OCI-LY7 (cell line): Measurements from ENCODE around the genes GPR87 and IGSF10.

GRCh38 chr3:150410527-150411104, 2.5 kb downstream of the TSC22D2 start:
- PRO-cap: no peak
- RAMPAGE, long total RNA: no peak

DNA sequence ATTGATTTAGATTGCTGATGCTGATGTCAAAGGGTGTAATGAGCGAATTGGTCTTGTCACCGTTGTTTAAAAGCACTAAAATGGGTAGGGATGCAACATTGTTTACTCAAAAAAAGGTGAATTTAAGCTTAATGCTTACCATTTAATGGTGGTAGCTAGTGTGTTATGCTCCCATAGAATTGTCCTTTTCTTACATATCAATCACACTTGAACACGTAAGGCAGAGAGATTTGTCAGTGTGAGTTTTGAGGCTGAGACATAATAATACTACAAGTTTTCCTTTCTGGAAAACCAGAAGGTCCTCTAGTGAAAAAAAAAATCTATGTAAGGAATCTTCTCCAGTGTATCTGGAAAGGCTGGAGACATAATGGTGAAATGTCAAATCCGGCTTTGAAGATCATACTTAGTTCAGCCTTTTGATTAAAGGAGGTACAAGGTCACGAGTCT, 3.4 kb downstream of the TSC22D2 start:
- PRO-cap: no peak
- RAMPAGE, long total RNA: no peak

DNA sequence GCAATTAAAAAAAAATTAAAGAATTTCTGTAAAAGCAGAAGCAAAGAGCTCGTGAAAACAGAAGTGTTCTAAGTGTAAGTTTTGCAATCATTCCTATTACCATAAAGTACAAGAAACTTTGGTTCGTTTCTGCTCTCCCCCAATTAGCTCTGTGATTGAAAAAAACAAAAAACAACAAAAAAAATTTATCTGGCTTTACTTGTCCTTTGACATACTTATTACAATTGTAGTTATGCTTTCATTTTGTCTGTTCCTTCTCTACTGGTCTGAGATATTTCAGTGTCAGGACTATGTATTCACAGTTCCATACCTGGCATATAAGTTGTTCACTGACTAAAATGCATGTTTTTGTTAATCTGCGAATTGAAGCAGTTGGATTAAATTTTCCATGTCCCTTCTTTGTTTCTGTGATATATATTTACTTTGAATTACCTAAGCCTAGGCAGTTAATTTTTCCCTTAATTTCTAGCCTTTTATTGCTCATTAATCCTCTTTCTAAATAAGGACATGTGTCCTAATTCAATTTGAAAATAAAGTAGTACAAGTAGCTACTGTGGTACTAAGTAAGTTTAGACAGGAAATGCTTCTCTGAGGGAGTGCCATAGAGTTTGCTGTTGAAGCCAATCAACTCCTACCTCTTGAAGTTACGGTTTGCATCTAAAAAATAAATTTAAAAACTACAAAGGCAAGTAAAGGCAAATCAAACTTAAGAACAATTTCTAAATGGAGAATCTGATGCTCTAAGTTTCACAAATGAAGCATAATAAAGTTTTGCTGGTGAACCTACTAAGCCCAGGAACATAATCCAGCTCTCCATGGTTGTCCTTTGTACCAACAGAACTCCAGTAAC, 5.0 kb downstream of the SERP1 start:
- PRO-cap: no peak
- RAMPAGE, long total RNA: no peak

GRCh38 chr3:150542355-150542869, 3.9 kb downstream of the SERP1 start:
- PRO-cap: no peak
- RAMPAGE, long total RNA: no peak

- PRO-cap: no peak
- RAMPAGE, long total RNA: no peak
Measured at GRCh38 chr3:150547363-150547633, 711 bp downstream of the EIF2A start.

DNA sequence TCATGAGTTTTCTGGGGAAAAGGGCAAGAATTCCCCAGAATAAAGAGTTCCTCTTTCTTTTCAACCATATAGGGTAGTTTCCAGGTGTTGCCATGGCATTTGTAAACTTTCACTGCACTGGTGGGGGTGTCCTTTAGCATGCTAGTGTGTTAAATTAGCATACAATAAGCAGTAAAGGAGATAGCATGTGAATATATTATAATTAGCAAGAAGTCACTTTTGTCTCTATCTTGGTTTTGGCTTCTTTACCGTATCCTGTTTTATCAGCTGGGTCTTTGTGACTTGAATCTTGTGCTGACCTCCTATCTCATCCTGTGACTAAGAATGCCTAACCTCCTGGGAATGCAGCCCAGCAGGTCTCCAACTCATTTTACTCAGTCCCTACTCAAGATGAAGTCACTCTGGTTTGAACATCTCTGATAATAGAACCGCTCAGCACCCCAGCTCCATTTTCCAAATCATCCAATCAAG, 3.4 kb upstream of the SELENOT start:
- PRO-cap: no peak
- RAMPAGE, long total RNA: no peak

- PRO-cap: no peak
- RAMPAGE, long total RNA: no peak
Measured at GRCh38 chr3:150729142-150729615, 25.5 kb upstream of the ERICH6 start.

DNA sequence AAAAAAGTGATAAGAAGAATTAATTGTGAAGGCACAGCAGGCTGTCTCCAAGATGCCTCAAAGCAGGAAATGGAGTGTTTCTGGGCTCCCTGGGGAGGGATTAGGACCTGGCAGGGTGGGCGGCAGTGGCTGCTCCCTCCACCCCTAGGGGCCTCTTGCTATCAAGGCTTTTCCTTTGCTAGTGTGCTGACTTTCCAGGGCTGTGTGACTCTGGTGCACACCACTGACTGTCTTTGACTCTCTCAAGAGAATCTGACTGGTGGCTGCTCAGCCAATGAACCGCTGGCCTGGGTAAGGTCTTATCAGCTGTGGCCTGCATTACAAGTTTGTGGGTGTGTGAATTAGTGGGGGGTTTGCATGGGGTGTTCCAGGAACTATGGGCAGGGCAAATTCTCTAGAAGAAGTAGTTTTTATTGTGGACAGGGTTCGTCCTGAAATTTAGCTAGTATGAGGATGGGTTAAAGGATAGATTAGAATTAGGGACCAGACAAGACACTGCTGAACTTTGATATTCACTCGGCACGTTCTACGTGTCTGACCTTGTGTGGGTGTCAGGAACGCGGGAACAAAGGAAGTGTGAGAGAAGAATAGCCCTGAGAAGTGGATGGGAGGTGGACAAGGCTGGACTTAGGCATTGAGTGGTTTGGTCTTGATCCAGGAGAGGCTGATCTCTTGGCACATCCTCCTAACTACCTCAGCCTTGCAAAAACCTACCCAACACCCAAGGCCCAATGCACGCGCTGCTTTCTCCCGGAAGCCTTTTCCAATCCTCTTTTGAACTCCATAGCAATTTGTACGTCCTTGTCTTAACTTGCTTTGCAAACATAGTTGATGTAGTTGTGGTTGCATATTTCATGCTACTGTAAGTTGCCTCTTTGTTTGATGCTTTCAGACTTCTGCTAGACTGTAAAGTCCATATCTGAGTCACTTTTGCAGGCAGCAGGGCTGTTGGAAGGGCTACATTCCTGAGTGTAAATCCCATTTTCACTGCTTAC, 29.3 kb downstream of the SIAH2 start:
- PRO-cap: no peak
- RAMPAGE, long total RNA: no peak

- PRO-cap: no peak
- RAMPAGE, long total RNA: no peak
Measured at GRCh38 chr3:150740703-150741358, 22.1 kb downstream of the SIAH2 start.

DNA sequence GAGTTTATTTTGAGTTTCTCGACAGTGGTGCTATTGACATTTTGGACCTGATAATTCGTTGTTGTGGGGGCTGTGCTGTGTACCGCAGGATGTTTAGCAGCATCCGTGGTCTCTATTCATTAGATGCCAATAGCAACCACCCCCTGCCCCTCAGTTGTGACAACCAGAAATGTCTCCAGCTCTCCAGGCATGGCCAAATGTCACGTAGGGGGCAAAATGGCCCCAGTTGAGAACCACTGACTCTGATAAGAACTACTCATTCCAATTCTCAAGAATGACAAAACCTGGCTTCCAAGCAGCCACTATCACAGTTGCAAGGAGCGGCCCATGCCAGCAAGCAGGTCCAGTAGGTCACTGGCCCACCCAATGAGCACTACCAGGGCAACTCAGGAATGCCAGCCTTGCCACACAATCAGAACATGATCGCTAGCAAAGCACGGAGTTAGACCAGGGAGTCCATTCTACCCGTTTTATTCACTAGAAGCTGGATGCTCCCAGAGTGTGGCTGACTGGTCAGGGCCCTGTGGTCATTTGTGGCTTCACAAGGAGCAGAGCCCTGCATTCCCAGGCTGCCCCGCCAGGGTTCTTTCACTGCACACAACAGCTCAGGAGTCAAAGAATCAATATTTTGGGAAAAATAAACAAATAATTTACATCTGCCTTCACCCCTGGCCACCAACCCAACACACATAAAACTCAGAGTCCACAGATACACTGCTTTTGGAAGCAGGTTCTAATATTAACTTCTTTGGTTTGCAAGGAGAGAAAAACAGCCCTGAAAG, 16.3 kb downstream of the SIAH2 start:
- PRO-cap: no peak
- RAMPAGE, long total RNA: no peak

DNA sequence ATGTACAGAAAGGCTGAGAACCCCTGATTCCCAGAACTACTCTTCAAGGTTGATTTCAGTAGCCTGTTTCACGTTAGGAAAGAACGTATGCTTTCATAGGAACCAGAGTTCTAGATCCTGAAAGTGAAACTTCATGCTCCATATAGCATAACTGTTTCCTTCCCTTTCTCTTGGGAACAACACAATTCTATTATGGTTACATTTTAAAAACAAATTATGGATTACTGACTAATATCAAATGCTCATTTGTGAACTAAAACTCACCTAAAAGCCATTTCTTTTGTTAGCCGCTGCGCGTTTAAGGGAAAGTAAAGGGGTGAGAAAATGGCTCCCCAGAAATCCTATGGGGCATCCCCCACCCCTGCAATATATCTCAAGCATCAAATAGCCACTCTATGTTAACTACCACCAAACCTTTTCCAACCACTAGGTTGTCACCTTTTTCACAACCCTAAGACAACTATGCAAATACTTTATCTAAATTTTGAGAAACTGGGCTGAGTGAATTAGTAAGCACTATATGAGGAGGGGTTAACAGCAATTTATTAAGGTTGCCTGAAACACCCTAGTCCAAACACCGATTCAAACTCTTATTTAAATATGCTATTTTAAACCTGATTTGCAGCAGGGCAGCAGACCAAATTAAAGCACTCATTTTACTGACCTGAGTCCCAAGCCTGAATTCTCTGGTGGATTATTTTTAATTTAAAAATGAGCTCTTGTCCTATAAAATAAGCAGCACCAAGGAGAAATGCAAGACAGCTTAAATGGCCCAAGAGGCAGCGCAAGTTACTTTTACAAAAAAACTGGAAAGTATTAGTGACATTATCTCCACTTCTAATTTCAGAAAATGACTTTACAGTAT, 2.3 kb downstream of the SIAH2 start:
- PRO-cap: no peak
- RAMPAGE, long total RNA: no peak

- PRO-cap: unidirectional peak, minus-strand start at chr3:150766492
- RAMPAGE, long total RNA: no peak
Measured at GRCh38 chr3:150765526-150766793, 3.0 kb upstream of the SIAH2 start.

DNA sequence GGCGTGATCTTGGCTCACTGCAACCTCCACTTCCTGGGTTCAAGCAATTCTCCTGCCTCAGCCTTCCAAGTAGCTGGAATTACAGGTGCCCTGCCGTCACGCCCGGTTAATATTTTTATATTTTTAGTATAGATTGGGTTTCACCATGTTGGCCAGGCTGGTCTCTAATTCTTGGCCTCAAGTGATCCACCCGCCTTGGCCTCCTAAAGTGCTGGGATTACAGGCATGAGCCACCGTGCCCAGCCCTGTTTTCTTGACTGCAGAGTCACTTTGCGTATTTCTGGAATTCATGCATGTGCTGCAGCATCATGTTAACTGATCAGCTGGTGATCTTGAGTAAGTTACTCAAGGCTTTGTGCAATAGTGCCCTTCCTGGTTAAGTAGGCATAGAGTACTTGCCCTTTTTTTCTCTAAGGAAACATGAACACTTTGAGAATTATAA, 33.8 kb downstream of the GPR171 start:
- PRO-cap: no peak
- RAMPAGE, long total RNA: no peak

GRCh38 chr3:151187809-151188358, 15.1 kb downstream of the GPR171 start:
- PRO-cap: no peak
- RAMPAGE, long total RNA: no peak

DNA sequence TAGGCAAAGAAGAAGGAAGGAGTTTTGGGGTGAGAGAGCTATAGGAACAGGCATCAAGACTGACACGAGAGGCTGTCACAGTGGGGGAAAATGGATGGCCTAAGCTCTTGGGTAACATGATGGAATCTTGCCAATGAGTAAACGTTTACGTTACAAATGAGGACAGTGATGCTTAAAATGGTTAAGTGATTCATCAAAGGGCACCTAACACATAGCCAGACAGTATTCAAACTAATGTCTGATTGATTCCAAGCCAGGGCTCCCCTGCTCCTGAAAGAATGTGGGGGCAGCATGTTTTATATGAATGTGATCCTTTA, 23.2 kb upstream of the GPR171 start:
- PRO-cap: no peak
- RAMPAGE, long total RNA: no peak

- PRO-cap: no peak
- RAMPAGE, long total RNA: no peak
Measured at GRCh38 chr3:151316450-151317122, at the start of gene GPR87. Gene GPR87 (minus strand): TSS chr3:151316820.

DNA sequence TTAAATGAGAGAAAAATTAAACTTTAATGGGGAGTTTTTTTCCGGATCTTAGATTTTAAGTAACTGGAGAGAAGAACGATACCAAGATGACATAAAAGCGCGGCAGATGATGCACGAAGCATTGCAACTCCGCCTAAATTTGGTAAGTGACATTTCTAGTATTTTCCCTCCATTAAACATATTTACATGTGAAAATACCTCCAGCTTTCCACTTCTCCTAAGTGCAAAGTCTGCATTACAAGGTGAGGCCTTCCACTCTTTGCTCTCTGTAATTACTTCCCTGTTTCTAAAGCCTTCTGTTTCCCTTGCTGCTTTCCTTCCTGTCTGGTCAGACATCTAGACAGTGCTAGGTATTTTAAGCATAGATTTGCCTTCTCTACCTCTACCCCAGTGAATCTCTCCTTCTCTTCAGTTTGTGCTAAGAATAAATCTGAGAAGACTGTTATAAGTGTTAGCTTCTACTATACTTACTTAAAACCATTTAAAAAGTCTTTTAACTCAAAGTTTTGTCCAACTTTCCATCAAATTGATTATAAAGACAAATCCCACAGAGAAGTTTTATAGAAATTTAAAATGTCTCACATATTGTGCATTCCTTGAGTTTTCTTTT, 1.8 kb downstream of the P2RY12 start:
- PRO-cap: no peak
- RAMPAGE, long total RNA: no peak

GRCh38 chr3:151460173-151461434, at the start of gene IGSF10:
Gene IGSF10 (minus strand): TSS chr3:151461061.
- PRO-cap: no peak
- RAMPAGE, long total RNA: no peak

DNA sequence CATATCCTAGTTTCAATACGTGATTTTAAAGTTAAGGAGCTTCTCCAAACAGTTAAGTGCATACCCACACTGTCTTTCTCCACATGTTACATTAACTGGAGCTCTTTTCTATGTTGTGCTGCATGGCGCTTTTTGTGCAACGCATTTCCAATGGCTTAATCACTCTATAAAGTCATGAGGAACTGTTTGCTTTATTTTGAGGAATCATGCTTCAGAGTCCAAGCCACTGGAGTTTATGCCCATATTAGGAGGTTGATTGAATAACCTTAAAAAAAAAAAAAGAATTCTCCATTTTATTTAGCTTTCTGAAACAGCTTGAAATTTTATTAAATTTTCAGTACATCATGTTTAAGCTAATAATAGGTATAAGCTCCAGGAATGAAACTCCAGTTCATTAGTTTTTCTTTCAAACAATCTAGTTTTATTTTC, 109.4 kb upstream of the MBNL1 start:
- PRO-cap: no peak
- RAMPAGE, long total RNA: no peak

DNA sequence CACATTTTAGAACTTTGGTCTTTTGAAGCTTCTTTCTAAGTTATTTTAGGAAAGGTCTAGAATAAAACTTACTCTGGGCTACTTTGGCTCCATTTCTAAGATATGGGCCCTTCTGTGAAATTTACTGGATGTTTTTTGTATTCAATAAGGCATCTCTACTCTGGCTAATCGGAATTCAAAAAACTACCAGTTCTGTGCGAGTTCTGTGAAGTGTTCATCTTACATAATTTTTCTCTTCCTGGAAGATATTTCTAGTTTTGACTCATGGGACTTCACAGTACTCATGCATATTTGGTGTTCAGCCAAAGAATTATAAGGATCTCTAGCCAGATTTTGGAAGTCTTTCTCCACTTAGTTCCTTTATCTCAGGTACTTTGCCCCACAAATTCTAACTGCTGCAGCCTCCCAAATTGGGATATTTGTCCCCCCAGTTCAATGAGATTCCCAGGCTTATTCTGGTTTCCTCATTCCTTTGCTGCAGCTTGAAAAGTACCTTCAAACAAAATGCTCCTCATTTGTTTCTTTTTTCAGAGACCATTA, 46.4 kb upstream of the MBNL1 start:
- PRO-cap: no peak
- RAMPAGE, long total RNA: no peak